Subcutaneous adipose tissue (tissue), 3 donors: ENCODE data around the genes PDCD4 and SHOC2.

GRCh38 chr10:110176167-110176620, 31.2 kb upstream of the MXI1 start:
- PRO-cap: no peak
- RAMPAGE, long total RNA, 3 experiments: no peak in any of the 3 experiments

DNA sequence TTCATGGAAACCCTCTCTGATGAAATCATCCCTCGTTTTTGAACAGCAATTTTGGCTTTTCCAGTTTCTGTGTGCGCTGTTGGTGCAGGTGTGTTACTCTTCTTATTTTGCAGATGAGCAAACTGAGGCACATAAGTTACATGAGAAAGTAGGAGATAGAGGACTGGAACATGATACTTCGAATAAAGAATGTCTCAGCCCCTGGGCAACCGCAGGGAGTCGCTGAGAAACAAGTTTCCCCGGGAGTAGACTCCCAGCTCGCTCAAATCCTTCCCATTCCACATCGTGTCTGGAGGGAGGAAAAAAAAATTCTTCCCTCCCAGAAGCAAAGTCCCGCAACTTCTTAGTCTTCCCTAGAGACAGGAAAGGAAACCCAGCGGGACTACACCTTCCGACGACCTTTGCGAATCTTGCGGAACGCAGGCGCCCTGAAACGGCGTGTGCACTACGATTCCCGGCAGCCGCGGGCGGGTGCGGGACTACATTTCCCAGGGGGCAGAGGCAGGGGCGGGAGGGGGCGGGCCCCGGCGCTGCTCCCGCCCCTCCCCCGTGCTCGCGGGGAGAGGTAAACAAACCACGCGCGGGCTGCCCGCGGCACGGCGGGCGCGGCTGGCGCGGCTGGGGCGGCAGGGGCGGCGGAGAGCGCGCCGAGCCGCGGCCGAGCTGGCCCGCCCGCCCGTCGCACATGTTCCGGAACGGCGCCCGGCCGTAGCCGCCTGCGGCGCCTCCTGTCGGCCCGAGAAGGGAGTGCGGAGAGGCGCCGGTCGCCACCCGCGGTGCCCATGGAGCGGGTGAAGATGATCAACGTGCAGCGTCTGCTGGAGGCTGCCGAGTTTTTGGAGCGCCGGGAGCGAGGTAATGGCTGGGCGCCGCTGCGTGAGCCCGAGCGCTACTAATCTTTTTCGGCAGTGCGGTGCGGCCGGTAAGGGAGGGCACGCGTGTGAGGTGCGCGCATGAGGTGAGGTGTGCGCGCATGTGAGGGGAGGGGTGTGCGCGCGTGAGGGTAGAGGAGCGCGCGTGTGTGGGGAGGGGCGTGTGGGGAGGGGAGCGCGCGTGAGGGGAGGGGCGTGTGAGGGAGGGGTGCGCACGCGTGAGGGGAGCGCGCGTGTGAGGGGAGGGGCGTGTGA, 18.4 kb downstream of the MXI1 start:
- PRO-cap: bidirectional peak, plus-strand start at position 572 of the sequence, minus-strand start at position 403 of the sequence; unidirectional peak, minus-strand start at position 894 of the sequence; unidirectional peak, minus-strand start at position 977 of the sequence
- RAMPAGE, long total RNA, 3 experiments: start-site peak on the plus strand in 3 of 3 experiments, centred at positions 697 to 727 of the sequence, 17 to 22 reads per replicate

DNA sequence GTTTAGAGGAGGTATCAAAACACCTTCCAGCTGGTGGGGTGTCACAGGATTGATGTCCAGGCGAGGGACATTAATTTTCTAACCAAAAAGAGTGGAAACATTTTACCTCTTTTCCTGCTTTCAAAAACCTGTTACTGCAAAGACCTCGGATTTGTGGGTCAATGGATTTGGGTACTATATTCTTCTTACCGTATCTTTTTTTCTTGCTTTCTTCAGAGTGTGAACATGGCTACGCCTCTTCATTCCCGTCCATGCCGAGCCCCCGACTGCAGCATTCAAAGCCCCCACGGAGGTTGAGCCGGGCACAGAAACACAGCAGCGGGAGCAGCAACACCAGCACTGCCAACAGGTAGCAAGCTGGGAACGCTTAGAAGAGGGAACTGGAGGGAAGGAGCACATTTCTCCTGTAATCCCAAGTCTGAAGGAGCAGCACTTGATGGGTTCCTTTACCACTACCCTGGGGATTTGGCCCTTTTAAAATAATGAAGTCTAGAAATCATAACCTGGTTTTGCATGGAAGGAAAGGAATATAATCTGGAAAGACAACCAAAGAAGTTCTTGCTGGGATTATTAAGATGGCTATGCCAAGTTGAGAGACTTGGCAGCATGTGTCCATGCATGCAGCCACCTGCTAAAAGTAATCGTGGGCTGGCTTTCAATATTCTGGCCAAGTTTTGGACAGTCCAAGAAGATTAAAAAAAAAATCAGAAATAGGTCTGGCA, 20.7 kb downstream of the MXI1 start:
- PRO-cap: no peak
- RAMPAGE, long total RNA, 3 experiments: no peak in any of the 3 experiments

GRCh38 chr10:110407793-110408704, 89.7 kb upstream of the DUSP5 start:
- PRO-cap: no peak
- RAMPAGE, long total RNA, 3 experiments: no peak in any of the 3 experiments

GRCh38 chr10:110410273-110410894, 87.3 kb upstream of the DUSP5 start:
- PRO-cap: no peak
- RAMPAGE, long total RNA, 3 experiments: no peak in any of the 3 experiments

DNA sequence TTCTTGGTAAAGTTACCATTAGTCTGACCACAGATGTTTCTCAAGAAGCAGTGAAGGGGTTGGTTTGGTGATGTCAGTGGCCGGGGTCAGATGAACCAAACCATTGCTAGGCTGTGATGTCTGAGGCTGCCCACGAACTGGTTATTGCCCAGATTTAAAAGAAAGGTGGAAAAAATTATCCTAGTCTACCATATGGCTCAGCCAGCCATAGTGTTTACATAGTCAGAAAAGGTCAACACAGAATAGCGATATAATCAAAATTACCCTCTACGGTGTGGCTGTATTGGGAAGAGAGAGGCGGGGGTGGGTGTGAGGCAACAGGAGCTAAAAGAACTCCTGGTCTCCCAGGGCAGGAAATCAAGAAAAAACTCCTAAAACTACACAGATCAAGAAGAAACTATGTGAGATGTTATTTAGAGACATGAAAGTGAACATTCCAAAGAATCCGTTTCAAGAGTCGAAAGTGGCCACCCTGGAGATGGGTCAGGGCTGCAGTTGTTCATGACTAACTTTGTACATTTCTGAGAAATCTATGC, 71.5 kb upstream of the DUSP5 start:
- PRO-cap: no peak
- RAMPAGE, long total RNA, 3 experiments: no peak in any of the 3 experiments

DNA sequence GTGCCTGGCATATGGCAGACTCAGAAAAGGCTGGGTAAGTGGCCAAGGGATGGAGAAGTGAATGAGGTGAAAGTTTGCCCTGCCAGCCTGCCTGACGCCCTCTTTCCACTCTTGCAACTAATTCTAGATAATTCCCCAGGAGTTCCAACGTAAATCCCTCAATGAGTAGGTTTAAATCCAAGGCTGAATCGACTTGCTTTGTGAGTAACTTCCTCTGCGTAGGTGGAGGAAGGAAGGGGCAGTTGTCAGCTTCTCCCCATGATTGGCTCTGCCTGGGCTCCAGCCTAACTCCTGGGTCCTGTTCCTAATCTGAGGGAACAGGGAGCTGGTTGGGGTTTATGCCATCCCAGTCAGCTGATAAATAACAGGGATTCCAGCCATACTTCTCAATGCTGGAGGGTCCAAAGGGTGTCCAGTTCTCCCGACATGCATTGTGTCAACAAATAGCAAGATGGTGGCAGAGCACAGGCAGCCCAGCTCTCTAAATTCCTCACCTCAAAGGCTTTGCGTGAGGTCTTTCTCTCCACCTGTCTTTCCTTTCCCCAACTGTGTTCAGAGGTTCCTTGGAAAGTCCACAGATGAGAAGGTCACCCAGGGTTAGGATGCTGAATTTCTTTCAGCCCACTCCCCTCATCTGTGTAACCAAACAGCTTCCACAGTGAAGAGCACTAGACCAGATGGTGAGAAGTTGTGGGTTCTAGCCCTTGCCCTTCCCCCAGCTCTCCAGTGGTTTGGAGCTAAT, 14.4 kb downstream of the DUSP5 start:
- PRO-cap: no peak
- RAMPAGE, long total RNA, 3 experiments: no peak in any of the 3 experiments

DNA sequence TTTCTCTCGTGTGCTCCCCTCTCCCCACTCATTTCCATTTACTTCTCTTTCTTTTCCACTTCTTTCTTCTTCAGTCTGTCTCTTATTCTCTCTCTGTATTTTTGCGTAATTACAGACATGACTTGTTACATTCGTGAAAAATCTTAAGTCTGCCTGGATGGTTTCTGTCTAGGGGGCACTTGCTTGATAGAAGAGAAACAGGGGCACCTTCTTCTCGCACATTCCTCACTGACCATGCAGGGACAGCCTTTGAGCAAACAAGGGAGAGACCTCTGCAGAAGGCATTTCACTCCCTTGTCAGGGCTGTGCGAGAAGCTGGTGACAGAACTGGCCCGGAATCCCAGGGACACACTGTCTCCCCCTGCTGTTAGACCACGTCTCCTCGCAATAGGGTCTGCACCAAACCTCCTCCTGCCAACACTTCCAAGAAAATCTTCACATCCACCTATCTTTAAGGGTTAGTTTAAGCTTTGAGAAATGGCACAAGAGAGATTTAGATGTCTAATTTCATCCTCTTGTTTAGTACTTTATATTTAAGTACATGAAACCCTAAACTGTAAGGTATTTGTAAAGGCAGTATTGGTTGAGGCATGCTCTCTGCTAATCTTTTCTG, 36.8 kb downstream of the RBM20 start:
- PRO-cap: no peak
- RAMPAGE, long total RNA, 3 experiments: no peak in any of the 3 experiments

DNA sequence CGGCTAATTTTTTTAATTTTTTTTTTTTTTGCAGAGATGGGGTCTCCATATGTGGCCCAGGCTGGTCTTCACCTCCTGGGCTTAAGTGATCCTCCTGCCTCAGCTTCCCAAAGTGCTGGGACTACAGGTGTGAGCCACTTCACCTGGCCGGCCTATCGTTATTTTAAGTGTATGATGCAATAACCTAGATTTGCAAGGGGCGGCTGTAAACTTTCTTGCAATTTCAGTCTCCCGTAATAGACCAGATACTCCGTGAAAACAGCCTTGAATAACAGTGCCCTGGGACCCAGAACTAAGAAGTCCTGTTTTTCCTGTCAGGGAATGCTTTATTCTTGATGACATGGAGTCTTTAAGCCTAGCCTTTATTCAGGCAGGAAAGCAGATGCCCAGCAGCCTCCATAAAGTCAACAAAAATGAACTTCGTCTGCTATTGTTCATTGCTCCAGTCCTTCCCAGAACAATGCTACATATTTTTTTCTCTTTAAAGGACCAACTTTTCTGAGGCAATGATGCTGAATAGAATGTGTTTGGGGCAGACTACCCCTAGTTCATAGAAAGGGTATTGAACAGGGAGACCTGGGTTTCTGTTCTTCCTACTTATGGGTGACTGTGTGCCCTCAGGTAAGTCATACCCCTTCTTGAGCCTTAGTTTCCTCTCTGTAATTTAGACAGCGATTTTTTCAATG, 47.7 kb upstream of the PDCD4 start:
- PRO-cap: no peak
- RAMPAGE, long total RNA, 3 experiments: no peak in any of the 3 experiments

GRCh38 chr10:110837016-110838327, 34.3 kb upstream of the PDCD4 start:
- PRO-cap: no peak
- RAMPAGE, long total RNA, 3 experiments: no peak in any of the 3 experiments

DNA sequence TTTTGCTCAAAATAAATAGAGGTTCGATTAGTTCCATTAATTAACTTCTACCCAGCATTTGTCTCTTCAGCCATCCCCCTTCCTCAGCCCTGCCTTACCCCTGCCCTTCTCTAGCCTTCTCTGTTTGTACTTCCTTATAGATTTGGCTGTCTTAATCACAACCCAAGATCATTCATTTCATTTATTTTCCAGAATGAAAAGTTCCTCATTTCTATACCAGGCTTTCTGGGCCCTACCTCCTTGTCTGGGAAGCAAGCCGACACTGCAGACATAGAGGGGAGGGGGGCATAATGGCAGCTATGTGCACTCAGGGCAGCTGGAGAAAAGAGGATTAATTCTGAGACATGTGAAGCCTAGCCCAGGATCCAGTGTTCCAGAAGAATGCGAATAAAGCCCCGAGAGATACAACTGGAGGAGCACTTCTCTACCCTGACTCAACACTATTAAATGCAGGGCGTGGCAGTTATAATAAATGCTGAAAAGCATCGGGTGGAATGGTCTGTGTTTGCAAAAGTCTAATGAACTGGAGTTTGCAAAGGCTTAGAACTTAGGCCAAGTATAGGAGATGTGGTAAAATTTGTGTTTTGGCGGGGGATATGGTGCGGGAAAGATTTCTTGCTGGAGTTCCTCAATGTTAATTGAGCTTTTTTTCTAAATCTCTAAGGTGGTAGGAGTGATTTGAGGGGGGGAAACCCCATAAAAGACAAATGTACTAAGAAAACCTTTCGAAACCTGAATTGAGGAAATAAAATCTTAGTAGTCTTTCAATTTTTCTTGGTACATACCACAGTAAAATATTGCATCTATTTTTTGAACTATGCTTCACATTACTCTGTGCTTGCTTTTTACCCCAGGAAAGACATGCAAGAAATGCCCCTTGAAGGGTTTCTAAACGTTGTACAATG, 6.2 kb upstream of the PDCD4 start:
- PRO-cap: unidirectional peak, minus-strand start at position 122 of the sequence; bidirectional peak, plus-strand start at position 497 of the sequence, minus-strand start at position 442 of the sequence
- RAMPAGE, long total RNA, 3 experiments: no peak in any of the 3 experiments

DNA sequence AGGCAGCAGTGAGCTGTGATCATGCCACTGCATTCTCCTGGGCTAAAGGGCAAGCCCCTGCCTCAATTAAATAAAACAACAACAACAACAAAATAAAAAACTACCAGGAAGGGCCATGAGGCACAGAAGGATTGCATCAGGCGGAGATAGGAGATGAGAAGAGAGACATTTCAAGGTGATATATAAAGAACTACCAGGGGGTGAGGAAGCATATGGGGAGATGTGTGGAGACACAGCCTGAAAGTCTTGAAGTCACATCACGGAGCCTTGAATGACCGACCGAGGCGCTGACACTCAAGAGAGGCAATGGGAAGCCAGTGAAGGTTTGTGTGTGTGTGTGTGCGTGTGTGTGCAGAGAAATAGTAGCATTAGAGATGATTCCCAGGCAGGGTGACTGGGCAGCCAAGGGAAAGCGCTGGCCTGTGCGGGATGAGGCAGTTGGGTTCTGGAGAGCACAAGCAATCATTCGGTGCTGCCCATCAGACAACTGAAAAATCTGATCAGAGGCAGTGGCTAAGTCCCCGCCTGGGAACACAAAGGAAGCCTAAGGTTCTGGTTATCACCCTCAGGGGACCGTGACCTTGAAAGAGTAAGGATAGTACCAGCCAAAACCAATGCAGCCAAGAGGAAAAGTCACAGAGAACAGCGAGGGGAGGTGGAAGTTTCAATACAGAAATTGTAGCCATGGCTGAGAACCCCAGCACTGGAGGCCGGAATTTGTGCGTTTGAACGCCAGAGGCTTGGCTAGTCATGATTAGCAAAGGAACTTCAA, 987 bp upstream of the PDCD4 start:
- PRO-cap: no peak
- RAMPAGE, long total RNA, 3 experiments: no peak in any of the 3 experiments

- PRO-cap: bidirectional peak, plus-strand start at chr10:110871928, minus-strand start at chr10:110871685
- RAMPAGE, long total RNA, 3 experiments: start-site peak on the plus strand in 3 of 3 experiments, at chr10:110871889-110871956 at its widest, 488 to 908 reads per replicate
Observed at GRCh38 chr10:110871327-110872029, at the start of gene PDCD4. Gene PDCD4, plus strand, starts transcription at chr10:110871928.

- PRO-cap: bidirectional peak, plus-strand start at chr10:110919605, minus-strand start at chr10:110919157; unidirectional peak, plus-strand start at chr10:110919762; unidirectional peak, minus-strand start at chr10:110920220
- RAMPAGE, long total RNA, 3 experiments: start-site peak on the plus strand in 2 of 3 experiments, at chr10:110919585-110919620 at its widest, 182 to 365 reads per replicate
Observed at GRCh38 chr10:110919408-110920445, at the start of gene SHOC2. Gene SHOC2, plus strand, starts transcription at chr10:110919604.

- PRO-cap: no peak
- RAMPAGE, long total RNA, 3 experiments: no peak in any of the 3 experiments
Observed at GRCh38 chr10:111756380-111756979, 427.1 kb downstream of the GPAM start.

DNA sequence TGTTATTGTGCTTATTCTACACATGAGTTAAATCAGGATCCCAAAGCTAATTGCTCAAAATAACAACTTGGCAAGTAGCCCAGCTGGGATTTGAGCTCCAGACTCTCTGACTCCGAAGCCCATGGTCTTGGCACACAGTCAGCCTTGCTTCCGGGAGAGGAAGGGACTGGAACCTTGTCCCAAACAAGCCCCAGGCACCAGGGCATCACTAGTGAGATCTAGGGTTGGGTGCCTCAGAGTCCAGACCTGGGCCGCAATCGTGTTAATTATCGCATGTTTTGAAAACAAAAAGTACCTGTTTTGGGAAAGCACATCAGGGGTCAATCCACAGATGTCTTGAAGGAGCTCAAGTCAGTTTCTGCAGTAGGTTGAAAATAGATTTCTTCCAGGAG, 101.4 kb downstream of the GPAM start:
- PRO-cap: no peak
- RAMPAGE, long total RNA, 3 experiments: no peak in any of the 3 experiments

DNA sequence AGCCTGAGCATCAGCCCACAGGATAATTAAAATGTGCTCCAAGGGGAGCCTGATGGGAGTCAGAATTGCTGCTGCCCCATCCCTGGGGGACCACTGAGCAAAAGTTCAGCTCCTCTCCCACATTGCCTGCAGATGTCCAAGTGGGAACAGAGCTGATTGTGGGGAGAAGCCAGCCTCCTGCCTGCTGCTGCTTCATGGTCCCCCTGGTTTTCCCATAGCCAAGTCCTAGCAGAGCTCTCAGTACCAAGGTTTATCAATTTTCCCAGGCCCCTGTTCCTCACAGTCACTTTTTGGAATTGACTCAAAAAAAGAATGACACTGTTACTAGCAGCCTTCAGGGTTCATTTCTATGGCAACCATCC, 25.8 kb upstream of the GPAM start:
- PRO-cap: no peak
- RAMPAGE, long total RNA, 3 experiments: no peak in any of the 3 experiments

DNA sequence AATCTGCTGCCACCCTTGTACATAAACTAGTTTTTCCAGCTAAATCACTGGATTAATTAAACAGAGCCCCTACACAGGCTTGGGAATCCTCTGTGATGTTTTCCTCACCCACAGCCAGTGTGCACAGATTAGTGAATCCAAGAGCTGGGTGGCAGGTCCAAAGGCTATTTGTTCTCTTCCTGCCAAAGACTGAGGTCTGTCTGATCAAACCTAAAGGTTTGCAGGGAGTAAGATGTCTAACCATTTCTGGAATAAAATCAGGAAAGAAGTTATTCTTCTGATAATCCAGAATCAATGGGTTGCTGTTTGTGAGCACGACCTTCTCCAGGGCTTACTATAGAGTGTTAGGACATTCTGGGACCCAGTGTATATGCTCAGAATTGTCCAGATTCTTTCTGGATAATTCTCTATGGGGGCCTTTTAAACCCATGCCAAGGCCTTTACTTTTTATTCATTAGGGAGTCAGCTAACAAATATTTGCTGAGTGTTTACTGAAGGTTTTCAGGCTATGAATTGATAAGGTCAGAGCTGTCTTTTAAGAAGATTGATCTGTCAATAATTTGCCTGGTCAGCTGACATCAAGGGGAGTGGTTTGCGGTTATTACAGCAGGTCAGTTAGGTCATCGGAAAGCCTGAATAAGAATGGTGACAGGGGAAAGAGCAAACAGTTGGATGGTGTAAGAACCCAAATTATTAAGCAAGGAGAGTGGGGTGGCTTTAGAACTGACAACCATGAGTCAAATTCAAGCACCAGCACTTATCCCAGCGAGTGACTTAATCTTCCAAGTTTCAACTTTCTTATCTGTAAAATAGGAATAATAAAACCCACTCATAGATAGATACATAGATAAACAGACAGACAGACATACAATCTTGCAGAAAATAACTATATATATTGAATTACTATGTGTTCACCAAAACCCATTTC, 7.5 kb upstream of the TECTB start:
- PRO-cap: no peak
- RAMPAGE, long total RNA, 3 experiments: no peak in any of the 3 experiments

DNA sequence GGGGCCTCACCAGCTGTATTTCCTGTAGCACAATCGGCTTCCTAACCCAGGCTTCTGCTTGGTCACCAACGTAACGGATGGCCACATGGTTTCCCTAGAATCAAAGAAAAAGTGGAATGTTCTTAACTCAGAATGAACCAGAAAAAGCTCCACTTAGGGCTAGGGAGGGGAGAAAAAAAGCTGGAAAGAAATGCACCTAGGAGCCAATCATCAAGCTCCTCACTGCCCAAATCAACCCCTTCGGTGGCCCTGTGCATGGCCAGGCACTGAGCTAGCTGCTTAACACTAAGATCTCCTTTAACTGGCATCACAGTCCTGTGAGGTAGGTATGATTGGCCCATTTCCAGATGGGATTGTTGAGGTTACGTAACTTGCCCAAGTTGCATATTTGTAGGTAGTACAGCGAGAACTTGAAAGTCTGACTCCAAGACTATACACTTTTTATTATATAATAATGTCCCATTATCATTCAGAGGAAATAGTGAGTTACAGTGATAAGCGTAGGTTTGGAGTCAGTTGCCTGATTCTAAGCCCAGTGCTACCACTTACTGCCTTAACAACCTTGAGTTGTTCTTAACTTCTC, 37.4 kb upstream of the ACSL5 start:
- PRO-cap: no peak
- RAMPAGE, long total RNA, 3 experiments: no peak in any of the 3 experiments

DNA sequence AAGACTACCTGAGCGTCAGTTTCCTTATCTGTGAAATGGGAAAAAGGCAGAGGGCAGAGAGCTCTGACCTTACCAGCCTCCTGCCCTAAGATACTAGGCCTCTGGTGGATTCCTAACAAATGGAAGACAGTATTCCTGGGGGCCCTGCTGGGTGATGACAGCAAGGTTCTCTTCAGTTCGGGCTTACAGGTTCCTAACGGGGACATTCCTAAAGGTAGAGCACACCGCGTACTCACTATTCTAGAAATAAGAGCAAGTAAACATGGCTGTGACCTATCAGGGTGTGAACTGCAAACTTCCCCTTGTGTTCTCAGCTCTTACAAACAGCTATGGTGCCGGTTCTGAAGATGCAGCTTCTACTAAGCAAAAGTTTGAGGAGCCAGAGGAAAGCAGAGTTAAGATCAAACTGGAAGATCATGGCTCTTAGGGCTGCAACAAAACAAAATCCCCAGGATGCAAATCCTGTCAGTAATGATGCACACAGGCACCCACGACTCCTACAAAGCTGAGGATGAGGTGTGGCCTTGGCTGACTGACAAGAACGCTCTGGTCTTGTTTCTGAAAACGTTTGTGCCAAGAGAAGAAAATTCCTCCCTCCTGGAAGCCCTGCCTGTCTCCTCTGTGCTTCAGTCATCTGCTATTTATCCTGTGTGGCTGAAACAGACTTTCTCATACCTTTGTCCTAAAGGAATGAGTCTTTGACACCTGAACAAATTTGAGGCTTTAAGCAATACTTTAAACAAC, 13.2 kb upstream of the ACSL5 start:
- PRO-cap: no peak
- RAMPAGE, long total RNA, 3 experiments: no peak in any of the 3 experiments